Thyroid gland (tissue), 7 donors: ENCODE measurements around a stretch of chr7.

DNA sequence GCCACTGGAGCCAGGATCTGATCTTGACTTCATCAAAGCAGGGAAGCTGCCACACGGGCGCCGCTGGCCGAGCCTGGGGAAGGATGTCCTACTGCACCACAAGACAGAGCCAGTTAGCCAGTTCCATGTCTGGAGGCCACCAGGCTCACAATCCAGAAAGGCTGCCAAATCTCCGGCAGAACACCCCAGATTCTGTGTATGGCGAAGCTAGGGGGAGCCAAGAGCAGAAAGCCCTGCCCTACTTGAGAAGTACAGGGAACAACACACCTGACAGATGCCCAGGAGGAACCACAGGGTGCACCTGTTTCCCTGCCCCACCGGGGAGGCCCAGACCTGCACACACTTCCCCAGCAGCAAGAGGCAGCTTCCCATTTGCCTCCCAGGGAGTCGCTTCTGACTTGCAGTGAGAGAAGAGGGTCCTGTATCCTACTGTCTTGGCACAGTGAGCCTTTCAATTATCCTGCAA lies 101.9 kb downstream of the TNS3 start:
- PRO-cap, 2 experiments = no peak in any of the 2 experiments
- RAMPAGE, long total RNA, 5 experiments = no peak in any of the 5 experiments

DNA sequence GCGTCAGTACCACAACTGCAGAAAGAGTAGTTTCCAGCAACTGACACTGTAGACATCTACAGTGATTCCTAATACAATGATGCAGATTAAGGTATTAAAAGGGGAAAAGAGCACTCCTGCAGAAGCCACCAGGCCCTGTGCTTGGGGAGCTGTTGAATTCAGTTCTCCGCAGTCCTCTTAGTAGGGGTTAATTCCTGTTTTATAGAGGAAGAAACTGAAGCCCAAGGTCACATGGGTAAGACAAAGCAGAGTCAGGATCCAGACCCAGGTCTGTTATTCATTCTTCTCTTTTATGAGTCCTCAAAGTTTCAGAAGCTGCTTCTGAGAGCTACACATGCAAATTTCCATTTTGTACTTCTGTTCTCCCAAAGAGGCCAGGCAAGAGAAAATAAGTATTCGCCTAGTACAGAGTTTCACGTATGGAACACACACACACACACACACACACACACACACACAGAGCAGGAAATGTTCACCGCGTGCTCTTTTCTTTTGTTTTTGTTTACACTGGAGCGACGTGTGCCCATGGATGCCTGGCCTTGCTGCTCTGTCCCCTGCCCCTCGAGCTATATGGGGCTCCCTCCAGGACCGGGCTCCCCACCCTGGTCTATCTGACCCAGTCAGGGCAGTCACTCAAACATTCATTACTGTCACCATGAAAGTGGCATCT lies 84.5 kb downstream of the TNS3 start:
- PRO-cap, 2 experiments = no peak in any of the 2 experiments
- RAMPAGE, long total RNA, 5 experiments = no peak in any of the 5 experiments

GRCh38 chr7:47574709-47575132 lies 7.2 kb downstream of the TNS3 start:
- PRO-cap, 2 experiments = no peak in any of the 2 experiments
- RAMPAGE, long total RNA, 5 experiments = no peak in any of the 5 experiments

DNA sequence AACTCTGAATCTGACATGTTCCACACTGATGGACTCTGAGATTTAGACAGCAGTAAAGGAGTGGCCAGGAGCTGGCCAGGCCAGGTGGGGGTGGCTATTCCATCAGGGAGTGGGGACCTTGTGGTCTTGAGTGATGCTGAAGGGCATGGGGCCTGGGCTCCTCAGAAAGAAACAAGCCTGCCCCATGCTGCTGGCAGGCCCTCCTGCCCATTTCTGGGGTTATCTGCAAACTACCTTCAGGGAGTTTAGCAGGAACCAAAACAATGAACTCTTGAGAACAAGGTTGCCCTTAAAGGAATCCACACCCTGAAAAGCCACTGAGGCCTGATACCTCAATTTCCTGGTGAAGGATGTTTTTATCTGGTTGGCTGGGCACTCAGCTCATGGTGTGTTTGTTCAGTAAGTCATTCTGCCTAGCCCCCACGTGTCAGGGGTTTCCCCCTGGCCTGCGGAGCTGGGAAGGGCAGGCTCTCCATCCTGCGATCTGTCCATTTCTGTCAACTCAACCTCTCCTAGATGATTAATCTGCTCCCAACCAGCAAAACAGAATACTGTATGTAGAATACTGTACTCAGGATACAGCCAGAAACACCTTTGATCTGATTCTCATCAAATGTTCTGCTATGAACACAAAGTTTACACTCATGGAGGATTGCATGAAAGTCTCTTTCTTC lies 143.4 kb upstream of the TNS3 start:
- PRO-cap, 2 experiments = no peak in any of the 2 experiments
- RAMPAGE, long total RNA, 5 experiments = no peak in any of the 5 experiments

- PRO-cap, 2 experiments = peak in 1 of 2 experiments; most common plus-strand start chr7:47786745 (in 1)
- RAMPAGE, long total RNA, 5 experiments = no peak in any of the 5 experiments
Measured at GRCh38 chr7:47786459-47786848, 161.8 kb downstream of the PKD1L1 start.

GRCh38 chr7:47941266-47941842 lies 6.9 kb downstream of the PKD1L1 start:
- PRO-cap, 2 experiments = no peak in any of the 2 experiments
- RAMPAGE, long total RNA, 5 experiments = no peak in any of the 5 experiments

DNA sequence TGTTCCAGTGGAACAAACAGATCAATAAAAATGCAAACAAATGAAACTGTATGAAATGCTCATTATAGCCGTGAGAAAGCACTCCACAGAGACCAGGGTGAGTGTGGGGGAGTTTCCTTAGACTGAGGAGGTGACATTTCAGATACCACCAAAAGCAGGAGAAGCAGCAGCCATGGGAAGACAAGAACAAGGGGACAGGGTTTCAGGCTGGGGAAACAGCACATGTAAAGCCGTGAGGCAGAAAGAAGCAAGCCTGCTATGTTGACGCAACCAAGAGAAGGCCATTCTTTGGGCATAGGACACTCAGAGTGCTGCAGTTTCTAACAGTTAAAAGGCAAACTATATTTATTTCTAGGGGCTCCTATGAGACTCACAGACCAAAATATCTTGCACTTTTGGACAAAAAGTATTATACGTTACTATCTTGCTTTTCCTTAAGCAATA lies 2.3 kb downstream of the HUS1 start:
- PRO-cap, 2 experiments = no peak in any of the 2 experiments
- RAMPAGE, long total RNA, 5 experiments = no peak in any of the 5 experiments

DNA sequence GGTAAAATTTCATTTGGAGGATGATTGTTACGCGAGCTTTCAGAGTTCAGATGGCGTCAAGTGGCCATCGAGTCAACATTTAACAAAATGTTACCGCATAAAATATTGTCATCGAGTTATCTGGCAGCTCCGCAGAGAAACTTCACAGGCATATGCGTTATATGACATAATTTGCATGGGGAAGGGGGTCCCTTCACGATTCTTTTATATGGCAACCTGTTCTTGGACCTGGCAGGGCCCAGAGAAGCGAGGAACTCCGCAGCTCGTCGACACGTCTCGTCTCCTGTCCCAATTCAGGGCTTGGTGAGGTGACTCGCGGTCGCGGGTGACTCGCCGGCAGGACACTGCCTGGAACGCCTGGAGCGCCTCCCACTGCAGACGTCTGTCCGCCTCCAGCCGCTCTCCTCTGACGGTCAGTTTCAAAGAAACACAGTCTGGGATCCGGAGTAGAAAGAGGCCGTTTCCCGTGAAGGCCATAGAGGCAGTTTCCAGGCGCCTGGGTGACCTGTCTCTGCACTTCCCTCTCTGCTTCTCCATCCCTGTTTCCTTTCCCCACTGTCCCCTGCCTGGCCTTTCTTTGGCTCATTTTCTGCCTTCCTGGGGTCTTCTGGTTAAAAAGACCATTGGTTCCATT lies 1.0 kb downstream of the UPP1 start:
- PRO-cap, 2 experiments = peak in 2 of 2 experiments; most common plus-strand start position 422 of the sequence (in 1); most common minus-strand start position 305 of the sequence (in 1)
- RAMPAGE, long total RNA, 5 experiments = no peak in any of the 5 experiments

DNA sequence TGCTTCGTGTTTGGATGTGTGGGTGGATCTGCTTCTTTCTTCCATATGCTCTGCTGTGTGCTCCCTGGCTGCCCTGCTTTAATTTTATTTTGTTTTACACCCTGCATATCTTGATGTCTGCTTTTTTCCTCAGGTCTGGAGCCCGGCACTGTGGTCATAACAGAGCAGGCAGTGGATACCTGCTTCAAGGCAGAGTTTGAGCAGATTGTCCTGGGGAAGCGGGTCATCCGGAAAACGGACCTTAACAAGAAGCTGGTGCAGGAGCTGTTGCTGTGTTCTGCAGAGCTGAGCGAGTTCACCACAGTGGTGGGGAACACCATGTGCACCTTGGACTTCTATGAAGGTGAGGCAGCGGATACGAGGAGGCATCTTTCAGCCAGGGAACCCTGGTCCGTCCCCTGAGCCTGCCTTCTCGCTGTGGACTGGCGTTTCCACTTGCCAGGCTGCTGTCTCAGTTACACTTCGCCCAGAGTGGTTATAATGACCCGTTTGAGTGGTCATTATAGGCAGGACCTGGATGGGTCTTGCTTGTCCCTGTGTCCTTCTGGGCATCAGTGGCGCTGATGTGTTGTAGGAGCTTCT lies 17.8 kb downstream of the UPP1 start:
- PRO-cap, 2 experiments = no peak in any of the 2 experiments
- RAMPAGE, long total RNA, 5 experiments = no peak in any of the 5 experiments

- PRO-cap, 2 experiments = no peak in any of the 2 experiments
- RAMPAGE, long total RNA, 5 experiments = no peak in any of the 5 experiments
Measured at GRCh38 chr7:50167540-50167985, 71.9 kb downstream of the SPATA48 start.

DNA sequence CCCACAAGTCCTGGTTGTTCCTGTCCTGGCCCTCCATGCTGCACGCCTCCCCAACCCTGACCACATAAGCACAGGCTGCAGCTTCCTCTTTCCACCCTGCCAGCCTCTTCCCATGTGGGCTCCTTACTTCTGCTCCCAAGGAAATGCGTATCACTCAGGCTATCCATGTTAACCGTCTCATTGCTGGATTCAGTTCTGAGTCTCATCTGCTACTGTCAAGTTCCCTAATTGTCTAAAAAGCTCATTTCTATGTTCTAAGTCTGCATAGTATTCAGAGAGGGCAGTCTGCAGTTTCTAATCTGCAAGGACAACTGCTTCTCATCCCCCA lies 87.1 kb downstream of the SPATA48 start:
- PRO-cap, 2 experiments = no peak in any of the 2 experiments
- RAMPAGE, long total RNA, 5 experiments = no peak in any of the 5 experiments

DNA sequence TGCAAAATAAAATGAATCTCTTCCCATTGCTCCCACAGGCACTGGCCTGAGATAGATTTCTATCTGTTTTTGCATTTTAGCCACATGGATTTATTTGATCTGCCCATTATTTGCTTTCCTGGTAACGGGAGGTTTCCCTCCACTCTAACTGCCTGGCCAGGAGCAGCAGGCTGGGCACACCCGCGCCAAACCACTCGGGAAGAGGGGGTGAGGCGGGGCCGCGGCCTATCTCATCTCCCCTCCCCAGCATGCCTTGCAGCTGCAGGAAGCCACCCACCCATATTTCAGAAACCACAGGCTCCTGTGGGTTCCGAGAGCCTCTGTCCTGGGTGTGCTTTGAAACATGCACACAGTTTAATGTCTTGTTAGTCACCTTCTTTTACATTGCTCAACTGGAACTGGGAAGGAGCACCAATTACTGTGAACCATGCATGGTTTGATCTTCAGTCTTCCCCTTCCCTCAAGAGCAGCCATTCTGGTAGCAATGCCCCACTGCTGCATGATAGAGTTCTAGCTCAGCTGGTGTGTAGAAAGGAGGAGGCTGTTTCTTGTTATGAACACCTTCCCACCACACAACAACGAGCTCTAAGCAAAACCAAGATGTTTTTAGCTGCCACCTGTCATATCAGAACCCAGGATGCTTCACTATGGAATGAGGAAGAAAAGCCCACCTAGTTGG lies 37.6 kb upstream of the IKZF1 start:
- PRO-cap, 2 experiments = no peak in any of the 2 experiments
- RAMPAGE, long total RNA, 5 experiments = no peak in any of the 5 experiments

GRCh38 chr7:50310980-50311417 lies 6.5 kb downstream of the IKZF1 start:
- PRO-cap, 2 experiments = no peak in any of the 2 experiments
- RAMPAGE, long total RNA, 5 experiments = no peak in any of the 5 experiments

GRCh38 chr7:50314966-50315585 lies 10.6 kb downstream of the IKZF1 start:
- PRO-cap, 2 experiments = no peak in any of the 2 experiments
- RAMPAGE, long total RNA, 5 experiments = no peak in any of the 5 experiments

GRCh38 chr7:50331391-50332158 lies 27.1 kb downstream of the IKZF1 start:
- PRO-cap, 2 experiments = no peak in any of the 2 experiments
- RAMPAGE, long total RNA, 5 experiments = no peak in any of the 5 experiments

DNA sequence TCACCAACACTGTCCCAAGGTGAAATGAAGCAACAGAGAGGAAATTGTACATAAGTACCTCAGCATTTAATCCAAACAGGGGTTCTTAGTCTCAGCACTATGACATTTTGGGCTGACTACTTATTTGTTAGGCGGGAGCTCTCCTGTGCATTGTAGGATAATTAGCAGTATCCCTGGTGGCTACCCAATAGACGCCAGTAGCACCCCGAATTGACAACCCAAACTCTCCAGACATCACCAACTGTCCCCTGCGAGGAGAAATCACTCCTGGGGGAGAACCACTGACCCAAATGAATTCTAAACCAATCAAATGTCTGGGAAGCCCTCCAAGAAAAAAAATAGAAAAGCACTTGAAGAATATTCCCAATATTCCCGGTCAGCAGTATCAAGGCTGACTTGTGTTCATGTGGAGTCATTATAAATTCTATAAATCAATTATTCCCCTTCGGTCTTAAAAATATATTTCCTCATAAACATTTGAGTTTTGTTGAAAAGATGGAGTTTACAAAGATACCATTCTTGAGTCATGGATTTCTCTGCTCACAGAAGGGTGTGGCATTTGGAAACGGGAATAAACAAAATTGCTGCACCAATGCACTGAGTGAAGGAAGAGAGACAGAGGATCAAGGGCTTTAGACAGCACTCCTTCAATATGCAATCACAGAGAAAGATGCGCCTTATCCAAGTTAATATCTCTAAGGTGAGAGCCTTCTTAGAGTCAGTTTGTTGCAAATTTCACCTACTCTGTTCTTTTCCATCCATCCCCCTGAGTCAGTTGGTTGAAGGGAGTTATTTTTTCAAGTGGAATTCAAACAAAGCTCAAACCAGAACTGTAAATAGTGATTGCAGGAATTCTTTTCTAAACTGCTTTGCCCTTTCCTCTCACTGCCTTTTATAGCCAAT lies 47.7 kb downstream of the FIGNL1 start:
- PRO-cap, 2 experiments = no peak in any of the 2 experiments
- RAMPAGE, long total RNA, 5 experiments = no peak in any of the 5 experiments

DNA sequence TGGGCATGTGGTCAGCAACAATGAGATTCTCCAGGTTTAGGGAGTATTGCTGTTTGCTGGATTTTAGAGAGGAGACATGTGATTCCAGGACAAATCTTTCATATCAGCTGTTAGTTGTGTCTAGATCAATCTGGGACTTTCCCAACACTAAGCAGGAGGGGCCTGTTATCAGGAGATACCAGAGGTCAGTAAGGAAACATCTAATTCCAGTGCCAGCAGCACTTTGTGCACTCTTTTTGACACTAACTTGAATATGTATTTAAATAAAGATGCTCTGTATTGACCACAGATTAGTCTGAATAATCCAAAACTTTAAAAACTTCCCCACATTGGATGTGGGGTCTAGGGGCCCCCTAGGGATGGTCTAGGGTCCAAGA lies 6.3 kb upstream of the FIGNL1 start:
- PRO-cap, 2 experiments = no peak in any of the 2 experiments
- RAMPAGE, long total RNA, 5 experiments = no peak in any of the 5 experiments

DNA sequence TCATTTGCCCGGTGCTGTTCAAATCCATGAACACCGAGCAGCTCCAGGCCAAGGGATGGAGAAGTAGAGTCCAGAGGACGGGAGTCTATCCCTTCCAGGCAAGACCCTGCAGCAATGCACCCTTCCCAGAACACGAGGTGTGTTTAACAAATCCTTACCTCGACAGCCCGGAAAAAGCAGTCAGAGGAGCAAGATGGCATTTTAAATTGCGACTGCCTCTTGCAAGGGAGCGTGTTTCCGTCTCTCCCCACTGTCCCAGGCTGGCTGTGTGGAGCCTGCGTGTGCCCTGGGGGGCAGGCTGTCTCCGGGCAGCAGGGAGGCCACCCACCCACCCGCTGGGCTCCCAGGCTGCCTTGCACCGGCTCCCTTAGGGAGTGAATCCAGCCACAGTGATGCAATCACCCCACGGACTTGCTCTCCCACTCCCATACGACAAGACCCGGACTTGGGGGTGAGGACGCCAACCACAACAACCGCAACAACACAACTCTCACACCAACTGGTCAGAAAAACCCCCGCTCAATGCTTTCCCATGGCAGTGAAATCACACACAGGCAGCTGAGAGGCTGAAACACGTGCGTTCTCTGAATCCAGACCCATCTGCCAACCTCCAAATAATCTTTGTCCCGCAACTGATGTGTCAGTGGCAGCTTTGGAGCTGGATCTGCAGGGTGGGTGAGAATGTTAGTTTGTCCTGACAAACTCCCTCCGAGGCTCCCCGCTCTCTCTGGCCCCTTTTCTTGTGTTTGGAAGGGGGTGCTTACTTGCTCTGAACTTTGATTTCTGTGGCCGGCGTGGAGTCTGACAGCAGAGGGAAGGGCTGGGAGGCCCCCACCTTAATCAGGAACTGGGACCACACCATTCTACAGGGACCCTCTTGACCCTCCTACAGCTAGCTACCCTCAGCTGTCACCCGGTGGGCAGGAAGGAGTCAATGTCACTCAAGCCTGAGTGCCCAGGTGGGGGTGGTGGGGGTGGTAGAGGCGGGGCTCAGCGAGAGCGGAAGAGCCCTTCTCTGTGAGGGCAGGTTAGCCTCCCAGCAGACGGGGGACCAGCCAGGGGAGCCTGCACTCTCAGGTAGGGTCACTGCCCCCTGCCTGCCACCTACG lies 62.8 kb upstream of the DDC start:
- PRO-cap, 2 experiments = no peak in any of the 2 experiments
- RAMPAGE, long total RNA, 5 experiments = no peak in any of the 5 experiments

- PRO-cap, 2 experiments = no peak in any of the 2 experiments
- RAMPAGE, long total RNA, 5 experiments = no peak in any of the 5 experiments
Measured at GRCh38 chr7:50641027-50642385, 76.3 kb upstream of the DDC start.

- PRO-cap, 2 experiments = no peak in any of the 2 experiments
- RAMPAGE, long total RNA, 5 experiments = no peak in any of the 5 experiments
Measured at GRCh38 chr7:50664693-50665030, 99.5 kb upstream of the DDC start.